NT2/D1 (cell line): ENCODE measurements around the genes ZNF358, CCL25 and ANGPTL4.

DNA sequence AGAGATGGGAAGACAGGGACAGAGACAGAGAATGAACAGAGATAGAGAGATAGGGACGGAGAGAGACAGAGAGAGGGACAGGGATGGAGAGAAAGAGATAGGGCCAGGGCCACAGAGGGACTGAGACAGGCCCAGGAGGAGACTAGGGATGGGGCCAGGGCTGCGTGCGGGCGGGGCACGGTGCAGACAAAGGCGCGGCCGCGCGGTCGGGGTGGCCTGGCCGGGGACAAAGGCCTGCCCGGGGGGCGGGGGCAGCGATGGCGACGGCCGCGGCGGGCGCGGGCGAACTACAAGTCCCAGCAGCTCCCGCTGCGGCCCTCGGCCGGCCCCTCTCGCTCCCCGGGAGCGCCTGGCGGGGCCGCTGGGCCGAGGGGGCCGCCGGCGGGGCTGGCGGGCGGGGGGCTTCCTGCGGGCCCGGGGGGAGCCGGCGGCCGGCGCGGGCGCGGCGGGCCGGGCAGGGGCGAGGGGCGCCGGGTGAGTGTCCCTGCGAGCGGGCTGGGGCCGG is at the start of gene ZNF358:
Gene ZNF358, plus strand, starts transcription at position 328 of the 505 bp plus-strand sequence.
- RRBS, 2 experiments, result 1 to 2% methylated on average over 24 of the region's 55 CpGs

DNA sequence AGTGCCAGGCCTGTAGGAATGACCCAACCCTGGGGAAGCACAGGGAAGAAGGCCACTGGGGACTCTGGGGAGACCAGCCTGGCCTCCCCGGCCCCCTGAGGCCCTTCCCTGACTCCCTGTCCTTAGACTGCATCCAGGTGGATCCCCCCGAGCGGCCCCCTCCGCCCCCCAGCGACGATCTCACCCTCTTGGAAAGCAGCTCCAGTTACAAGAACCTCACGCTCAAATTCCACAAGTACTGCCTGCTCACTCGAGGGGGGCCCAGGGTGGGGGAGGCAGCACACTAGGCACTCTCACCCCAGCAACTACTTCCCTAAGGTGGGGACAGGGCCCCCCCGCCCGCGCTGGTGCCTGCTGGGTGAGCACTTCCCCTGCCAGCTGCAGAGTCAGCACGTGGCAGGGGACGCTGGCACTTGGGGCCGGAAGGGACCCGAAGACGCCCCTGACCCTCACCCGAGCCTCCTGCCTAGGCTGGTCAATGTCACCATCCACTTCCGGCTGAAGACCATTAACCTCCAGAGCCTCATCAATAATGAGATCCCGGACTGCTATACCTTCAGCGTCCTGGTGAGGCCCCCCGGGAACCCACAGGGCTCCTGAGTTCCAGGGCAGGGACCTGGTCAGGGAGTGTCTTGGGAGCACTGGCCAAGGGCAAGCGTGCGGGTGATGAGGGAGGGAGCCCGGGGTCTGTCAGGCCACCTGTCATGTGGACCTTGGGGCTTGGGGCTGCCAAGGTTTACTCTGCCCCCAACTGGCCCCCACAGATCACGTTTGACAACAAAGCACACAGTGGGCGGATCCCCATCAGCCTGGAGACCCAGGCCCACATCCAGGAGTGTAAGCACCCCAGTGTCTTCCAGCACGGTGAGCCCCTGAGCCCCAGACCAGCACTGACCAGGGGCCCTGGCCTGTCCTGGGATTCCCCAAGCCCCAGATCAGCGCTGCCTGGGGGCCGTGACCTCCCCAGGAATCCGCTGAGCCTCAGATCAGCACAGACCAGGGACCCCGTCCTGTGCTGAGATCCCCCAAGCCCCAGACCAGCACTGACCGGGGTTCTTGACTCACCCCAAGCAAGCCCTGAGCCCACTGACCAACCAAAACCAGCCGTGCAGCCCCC is 5.3 kb downstream of the MCOLN1 start:
- RRBS, 2 experiments, result 89 to 94% methylated on average over 10 to 11 of the region's 33 CpGs

DNA sequence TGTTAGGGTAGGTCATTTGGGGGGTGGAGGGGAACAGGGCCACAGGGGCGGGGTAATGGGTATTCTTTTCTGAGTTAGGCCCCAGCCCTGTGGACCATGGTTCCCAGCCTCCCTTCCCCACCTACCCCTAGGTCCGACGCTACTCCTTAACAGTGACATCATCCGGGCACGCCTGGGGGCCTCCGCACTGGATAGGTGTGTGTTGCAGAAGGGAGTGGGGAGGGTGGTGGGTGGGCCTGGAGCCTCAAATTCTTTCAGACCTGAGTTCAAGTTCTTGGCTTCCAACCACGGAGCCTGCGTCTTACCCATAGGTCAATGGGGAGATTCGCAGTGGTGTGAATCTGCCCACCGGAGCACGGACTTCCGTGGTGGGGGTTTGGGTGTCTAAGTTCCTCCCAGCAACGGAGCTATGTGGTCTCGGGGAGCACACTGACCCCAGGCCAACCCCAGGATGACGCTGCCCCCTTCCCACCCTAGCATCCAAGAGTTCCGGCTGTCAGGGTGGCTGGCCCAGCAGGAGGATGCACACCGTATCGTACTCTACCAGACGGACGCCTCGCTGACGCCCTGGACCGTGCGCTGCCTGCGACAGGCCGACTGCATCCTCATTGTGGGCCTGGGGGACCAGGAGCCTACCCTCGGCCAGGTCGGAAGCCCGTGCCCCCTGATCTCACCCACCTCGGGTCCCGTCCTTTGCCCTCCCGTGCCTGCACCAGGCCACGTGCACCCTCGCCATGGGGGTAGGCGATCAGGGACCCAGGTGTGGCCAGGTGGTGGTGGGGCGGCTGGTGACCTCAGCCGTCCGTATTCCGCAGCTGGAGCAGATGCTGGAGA is 18.8 kb downstream of the PNPLA6 start:
- RRBS, 2 experiments, result 100% methylated on average over 1 of the region's 39 CpGs; no CpG with 5 or more reads in 1 of the 2 experiments

DNA sequence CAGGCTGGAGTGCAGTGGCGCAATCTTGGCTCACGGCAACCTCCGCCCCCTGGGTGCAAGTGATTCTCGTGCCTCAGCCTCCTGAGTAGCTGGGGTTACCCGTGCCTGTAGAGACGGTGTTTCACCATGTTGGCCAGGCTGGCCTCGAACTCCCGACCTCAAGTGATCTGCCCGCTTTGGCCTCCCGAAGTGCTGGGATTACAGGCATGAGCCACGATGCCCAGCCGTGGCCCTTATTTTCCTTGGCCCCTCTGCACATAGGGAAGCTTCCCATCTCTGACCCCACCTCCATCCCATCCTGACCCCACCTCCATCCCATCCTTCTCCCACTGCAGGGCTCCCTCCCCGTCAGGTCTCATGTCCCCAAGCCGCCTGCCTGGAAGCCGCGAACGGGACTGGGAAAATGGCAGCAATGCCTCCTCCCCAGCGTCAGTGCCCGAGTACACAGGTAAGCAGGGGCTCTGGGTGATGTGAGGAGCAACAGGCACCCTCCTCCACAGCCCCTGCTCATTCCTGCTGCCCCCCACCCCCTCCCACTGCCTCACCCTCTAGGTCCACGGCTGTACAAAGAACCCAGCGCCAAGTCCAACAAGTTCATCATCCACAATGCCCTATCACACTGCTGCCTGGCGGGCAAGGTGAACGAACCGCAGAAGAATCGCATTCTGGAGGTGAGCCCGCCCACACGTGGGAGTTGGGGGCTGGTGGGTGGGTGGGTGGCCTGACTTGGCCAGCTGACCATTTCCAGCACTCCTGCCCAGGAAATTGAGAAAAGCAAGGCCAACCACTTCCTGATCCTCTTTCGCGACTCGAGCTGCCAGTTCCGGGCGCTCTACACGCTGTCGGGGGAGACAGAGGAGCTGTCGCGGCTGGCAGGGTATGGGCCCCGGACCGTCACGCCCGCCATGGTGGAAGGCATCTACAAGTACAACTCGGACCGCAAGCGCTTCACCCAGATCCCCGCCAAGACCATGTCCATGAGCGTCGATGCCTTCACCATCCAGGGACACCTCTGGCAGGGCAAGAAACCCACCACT is 12.0 kb downstream of the XAB2 start:
- RRBS, 2 experiments, result 98% methylated on average over 7 of the region's 46 CpGs

- RRBS, 2 experiments, result no CpG with 5 or more reads among the region's 16 CpGs
These were observed 13.3 kb upstream of the RETN start for GRCh38 chr19:7655327-7656164.

GRCh38 chr19:7685544-7686030 is 5.0 kb downstream of the TRAPPC5 start:
- RRBS, 2 experiments, result no CpG with 5 or more reads among the region's 8 CpGs

DNA sequence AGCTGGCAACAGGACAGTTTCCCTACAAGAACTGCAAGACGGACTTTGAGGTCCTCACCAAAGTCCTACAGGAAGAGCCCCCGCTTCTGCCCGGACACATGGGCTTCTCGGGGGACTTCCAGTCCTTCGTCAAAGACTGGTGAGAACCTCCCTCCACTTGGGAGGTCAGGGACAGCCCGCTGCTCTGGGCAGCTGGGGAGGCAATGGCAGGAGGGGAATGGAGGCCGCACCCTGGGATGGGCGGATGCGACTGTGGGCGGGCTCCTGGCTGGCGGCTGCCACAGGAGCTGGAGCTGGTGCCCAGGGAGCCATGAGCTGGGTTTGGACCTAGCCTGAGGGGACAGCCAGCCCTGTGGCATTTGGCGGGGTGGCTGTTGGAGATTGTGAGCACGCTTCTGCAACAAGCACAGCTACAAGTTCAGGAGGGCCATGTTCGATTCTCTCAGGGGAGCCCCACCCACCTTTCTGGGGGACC is 3.2 kb upstream of the TGFBR3L start:
- RRBS, 2 experiments, result no CpG with 5 or more reads among the region's 14 CpGs

- RRBS, 2 experiments, result no CpG with 5 or more reads among the region's 19 CpGs
These were observed 2.0 kb downstream of the SNAPC2 start for GRCh38 chr19:7922015-7922563.

DNA sequence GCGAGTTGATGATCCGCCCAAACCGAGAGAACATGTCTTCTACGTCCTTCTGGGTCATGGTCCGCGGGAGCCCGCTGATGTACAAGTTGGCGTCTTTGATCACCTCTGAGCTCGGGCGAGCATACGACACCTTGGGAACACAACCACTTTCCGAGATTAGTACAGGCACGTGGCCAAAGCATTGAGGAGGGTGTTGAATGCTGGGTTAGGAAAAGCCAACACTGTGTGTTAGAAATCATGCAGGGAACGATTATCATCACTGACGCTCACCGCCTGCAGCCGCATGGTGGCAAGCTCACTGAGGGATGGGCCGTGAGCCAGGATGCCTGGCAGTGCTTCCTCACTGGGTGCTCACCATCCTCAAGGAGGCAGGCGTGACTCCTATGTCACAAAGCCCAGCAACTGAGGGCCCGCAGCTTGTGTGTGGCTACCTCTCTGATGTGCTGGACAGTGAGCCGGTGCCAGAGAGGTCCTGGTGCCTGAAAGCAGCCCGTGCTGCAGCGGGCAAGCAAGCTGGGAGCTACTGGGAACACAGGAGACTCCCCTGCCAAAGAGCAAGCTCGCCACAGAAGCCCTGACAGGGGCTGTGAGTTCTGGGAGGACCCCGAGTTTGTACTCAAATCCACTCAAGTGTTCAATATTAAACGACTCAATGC is 30.4 kb upstream of the TIMM44 start:
- RRBS, 2 experiments, result no CpG with 5 or more reads among the region's 26 CpGs

GRCh38 chr19:8004693-8004975 is 807 bp downstream of the ELAVL1 start:
- RRBS, 2 experiments, result no CpG with 5 or more reads among the region's 6 CpGs

DNA sequence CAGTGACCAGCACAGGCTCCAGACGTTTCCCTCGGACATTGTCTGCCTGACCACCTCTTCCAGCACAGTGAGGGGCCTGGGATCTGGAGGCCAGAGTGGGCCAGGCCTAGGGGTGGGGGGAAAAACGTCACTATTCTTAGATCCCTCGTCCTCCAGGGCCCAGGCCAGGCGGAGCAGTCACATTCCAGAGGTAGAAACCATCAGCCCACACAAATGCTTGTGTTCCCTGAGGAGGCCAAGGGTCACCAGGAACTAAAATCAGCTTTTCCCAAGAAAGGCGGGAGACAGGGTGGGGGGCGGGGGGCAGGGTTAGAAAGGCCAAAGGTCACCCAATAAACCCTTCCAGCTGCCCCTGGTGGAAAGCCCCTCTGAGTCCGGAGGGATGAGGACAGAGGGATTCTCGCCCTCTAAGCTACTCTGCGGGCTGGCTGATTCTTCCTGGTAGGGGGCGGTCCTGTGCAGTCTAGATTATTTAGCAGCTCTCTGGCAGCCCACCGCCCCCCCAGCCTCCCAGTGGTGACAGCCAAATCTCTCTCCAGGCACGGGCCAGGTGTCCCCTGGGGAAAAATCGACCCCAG is 23.6 kb upstream of the CCL25 start:
- RRBS, 2 experiments, result no CpG with 5 or more reads among the region's 14 CpGs

DNA sequence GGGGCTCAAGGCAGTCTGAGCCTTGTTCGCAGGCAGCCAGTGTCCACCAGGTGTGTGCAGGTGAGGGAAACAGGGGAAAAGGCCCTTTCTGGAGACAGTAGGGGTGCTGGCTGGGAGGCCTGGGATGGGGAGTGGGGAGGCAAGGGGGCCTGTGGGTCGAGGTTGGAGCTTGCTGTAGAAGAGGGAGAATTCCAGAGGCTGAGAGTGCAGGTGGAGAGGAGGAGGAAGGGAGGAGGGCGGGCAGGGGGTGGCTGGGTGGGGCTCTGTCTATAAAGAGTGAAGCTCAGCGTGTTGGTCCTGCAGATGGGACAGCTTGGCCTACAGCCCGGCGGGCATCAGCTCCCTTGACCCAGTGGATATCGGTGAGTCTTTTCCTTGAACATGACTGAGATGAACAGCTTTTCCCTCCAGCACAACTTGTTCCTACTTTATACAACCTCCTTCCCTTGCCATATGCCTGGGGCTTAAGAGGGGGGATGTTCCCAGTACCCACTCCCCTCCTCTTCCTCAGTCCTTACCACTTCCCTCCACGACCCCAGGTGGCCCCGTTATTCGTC is at the start of gene CCL25:
Gene CCL25, plus strand, starts transcription at position 300 of the 557 bp plus-strand sequence.
- RRBS, 2 experiments, result no CpG with 5 or more reads among the region's 10 CpGs

DNA sequence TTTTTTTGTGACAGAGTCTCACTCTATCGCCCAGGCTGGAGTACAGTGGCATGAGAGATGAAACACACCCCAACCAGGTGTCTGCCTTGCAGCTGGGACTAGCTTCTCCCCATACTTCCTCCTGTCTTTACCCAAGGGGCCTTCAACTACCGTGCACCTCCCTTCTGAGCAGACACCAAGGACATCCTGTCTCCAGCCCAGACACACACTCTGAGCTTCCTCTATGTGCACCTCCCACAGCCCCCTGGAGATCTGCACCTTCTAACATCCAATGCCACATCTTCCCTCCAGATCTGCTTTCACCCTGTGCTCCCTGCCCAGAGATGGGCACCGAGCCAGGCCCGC is 14.0 kb upstream of the CERS4 start:
- RRBS, 2 experiments, result no CpG with 5 or more reads among the region's 4 CpGs

GRCh38 chr19:8208631-8209078 is 515 bp upstream of the CERS4 start:
- RRBS, 2 experiments, result 1 to 2% methylated on average over 13 of the region's 37 CpGs

DNA sequence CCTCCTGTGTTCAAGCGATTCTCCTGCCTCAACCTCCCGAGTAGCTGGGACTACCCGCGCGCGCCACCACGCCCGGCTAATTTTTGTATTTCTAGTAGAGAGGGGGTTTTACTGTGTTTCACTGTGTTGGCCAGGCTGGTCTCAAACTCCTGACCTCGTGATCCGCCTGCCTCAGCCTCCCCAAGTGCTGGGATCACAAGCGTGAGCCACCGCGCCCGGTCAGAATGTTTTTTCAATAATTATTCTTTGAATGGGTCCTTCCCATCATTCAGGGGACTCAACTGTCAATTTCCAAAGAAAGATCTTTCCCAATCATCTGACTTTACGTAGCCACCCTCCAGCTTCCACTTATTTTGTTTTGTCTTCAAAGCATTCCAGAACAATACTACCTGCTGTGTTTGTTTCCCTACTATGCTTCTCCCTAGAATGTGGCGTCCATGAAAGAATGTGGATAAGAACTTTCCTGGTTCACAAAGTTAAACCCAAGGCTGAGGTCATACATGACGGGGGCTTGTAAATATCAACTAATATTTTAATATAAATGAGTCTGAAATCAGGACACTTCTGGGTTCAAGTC is 1.2 kb downstream of the NDUFA7 start:
- RRBS, 2 experiments, result no CpG with 5 or more reads among the region's 17 CpGs

- RRBS, 2 experiments, result 3 to 11% methylated on average over 75 of the region's 161 CpGs
These were observed 8.0 kb downstream of the KANK3 start for GRCh38 chr19:8334723-8335864.

GRCh38 chr19:8364067-8364874 is at the start of gene ANGPTL4:
Gene ANGPTL4 (plus strand): TSS chr19:8364155.
- RRBS, 2 experiments, result 0 to 2% methylated on average over 4 to 8 of the region's 71 CpGs

GRCh38 chr19:8438167-8439066 is 6.4 kb upstream of the HNRNPM start:
- RRBS, 2 experiments, result 93 to 94% methylated on average over 8 of the region's 22 CpGs

GRCh38 chr19:8463168-8463862 is 18.5 kb downstream of the HNRNPM start:
- RRBS, 2 experiments, result no CpG with 5 or more reads among the region's 15 CpGs

DNA sequence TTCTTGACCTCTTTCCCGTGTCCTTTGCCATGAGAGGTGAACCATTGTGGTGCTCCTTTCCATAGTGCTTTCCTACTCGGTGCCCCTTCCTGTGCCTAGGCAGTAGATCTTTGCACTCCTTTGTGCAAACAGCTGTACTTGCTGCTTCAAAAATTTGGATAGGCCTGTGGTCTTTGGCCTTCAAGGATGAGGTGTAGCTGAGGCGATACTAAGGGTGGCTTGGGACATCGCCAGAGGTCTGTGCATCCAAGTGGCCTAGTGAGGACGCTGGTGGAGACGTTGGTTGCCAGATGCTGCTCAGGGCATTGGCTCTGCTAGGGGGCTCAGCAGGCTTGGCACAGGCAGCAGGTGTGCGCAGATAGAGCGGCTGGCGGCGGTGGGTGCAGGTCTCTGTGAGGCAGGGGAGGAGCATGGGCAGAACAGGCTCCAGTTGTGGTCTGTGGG is 21.4 kb downstream of the PRAM1 start:
- RRBS, 2 experiments, result no CpG with 5 or more reads among the region's 10 CpGs